Karpas-422 (cell line): Measurements from ENCODE around the genes CNRIP1, PLEK and SNRNP27.

DNA sequence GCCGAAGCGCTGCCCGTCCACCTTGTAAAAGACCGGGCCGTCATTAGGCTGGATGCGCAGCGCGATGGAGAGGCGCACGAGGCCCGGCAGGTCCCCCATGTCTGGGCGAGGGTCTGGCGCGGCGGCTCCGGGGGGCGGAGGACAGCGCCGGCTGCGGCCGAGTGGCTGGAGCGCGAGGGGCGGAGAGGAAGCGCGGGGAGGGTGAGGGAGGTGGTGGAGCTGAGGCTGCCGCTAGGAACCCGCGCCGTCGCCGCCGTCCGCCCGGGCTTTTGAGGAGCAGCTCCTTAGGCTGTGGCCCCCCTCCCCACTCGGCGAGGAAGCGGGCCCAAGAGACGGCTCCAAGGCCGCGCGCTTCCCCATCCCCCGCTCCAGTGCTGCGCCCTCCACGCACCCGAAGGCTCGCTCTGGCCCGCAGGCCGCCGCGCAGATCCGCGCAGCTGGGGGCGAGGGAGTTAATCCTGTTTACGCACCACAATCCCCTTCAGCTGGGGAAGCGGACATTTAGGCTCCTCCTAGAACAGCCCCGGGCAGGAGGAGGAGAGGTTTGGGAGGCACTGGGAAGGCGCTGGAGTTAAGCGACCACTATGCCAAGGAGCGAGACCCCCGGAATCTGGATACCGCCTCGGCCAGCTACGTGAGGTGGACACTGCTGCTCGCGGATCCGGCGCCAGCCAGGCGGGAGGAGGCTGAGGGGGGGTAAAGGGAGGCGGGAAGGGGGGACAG is at the start of gene CNRIP1:
TSS of gene CNRIP1 (minus strand) at position 648 of the 723 bp plus-strand sequence.
- PRO-cap = no peak
- RAMPAGE, long total RNA = no peak

GRCh38 chr2:68365062-68365694 is at the start of gene PLEK:
Gene PLEK, plus strand, starts transcription at chr2:68365282.
- PRO-cap = bidirectional peak, plus-strand start at chr2:68365286, minus-strand start at chr2:68365237
- RAMPAGE, long total RNA = start-site peak on the plus strand at chr2:68365181-68365286, 1,021 and 1,190 reads in 2 replicates

DNA sequence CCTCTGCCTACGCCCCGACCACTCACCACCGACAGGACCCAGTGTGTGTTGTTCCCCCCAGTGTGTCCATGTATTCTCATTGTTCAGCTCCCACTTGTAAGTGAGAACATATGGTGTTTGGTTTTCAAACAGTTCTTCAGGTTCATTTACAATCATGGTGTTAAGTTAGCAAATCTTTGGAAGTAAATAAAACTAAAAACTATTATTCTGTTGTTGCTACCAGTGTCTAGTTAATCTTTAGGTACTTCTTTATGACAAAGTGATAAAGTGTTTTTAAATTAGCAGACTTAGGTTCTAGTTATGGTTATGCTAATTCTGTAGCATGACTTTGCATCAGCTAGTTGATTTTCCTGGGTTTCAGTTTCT is 84.6 kb upstream of the PROKR1 start:
- PRO-cap = no peak
- RAMPAGE, long total RNA = no peak

DNA sequence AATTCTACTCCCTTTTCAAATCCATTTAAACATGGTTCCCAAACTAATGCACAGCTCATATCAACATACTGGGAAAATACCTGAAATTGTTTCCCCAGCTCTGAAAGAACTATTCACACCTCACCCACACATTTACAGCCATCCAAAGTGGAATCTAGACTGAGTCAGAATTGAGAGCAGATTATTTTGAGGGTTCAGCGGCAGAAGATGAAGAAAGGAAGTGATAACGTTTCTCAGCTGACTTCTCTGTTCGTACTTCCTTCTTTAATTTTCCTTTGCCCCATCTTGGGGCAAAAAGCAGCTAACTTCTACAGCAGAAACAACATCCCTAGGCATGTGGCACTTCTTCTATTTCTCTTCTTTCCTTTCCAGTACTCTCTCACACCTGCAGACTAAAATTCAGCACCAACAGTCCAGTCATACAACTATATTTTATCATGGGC is 35.7 kb downstream of the ARHGAP25 start:
- PRO-cap = no peak
- RAMPAGE, long total RNA = no peak

- PRO-cap = no peak
- RAMPAGE, long total RNA = no peak
Measured at GRCh38 chr2:68776656-68777151, 42.1 kb downstream of the ARHGAP25 start.

DNA sequence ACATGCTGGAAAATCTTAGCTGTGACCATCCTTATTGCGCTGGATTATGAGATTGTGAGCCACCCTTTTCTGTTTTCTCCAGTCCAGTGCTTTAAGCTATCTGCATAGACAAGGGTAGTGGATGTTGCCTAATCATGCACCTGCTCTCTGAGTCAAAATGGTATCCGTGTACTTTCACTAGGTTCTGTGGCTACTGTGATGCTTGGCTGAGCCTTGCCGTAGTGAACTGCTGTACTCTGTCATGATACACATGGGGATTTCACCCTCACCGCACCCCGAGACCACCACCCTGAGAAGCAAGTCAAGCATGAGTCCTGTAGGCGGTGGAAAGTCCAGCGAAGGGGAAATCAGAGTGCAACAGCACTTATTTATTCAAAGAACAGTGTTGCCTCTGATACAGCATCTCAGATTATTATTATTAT is 55.0 kb downstream of the ARHGAP25 start:
- PRO-cap = no peak
- RAMPAGE, long total RNA = no peak

GRCh38 chr2:68828913-68829977 is 42.0 kb downstream of the BMP10 start:
- PRO-cap = no peak
- RAMPAGE, long total RNA = no peak

GRCh38 chr2:68837102-68837533 is 34.1 kb downstream of the BMP10 start:
- PRO-cap = no peak
- RAMPAGE, long total RNA = no peak

GRCh38 chr2:69171345-69171943 is 158.5 kb downstream of the ANTXR1 start:
- PRO-cap = no peak
- RAMPAGE, long total RNA = no peak

DNA sequence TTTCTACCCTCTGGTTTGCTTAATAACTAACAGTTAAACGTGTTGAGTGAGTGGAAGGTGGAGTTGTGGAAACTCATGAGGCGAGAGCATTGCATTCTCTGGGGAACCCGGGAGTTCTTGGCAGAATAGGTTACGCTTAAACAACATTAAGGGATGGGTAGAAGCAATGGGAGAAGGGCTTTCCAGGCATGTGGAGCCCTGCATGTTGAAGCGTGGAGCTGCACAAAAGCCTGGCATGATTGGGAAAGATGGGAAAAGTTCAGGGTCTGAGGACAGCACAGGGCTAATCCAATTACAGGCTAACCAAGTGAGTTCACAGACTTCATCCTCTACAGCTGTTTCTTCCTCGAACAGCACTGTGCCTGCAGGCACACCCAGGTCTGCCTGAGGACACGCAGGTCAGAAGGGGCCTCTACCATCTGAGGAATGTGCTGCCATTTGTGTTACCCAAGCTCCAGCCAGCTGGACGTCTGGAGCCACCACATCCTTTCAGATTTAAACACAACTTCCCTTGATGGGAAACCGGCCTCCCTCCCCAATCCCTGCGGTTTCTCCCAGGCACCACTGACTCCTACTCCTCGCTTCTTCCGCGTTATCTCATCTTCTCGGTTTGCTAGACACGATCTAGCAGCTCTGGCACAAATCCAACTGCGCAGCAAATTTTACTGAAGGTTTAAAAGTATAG is 164.2 kb downstream of the ANTXR1 start:
- PRO-cap = no peak
- RAMPAGE, long total RNA = no peak

- PRO-cap = no peak
- RAMPAGE, long total RNA = no peak
Measured at GRCh38 chr2:69190722-69191462, 177.9 kb downstream of the ANTXR1 start.

GRCh38 chr2:69465386-69465955 is 28.2 kb upstream of the NFU1 start:
- PRO-cap = no peak
- RAMPAGE, long total RNA = no peak

DNA sequence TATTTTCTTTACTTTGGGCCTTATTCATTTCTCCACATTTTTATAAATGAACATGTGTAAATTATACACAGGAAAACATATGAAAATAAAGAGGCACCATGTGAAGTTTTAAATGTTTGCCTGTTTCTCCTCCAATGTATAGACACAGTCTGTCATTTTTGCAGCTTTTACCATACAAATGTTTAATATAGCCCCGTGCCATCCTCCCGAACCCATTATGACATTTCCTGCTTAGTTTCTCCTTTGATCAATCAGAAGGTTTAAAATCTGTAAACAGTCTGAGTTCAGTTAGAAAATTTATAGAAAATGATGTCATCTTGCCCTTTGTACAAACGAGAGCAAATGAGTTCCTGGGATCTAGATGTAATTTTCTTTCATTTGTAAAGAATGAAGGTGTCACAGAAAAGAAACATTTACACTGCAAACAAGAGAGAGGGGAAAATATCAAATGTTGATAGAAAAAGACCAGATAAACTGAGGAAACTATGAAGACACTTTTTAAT is 62.7 kb upstream of the NFU1 start:
- PRO-cap = no peak
- RAMPAGE, long total RNA = no peak

GRCh38 chr2:69604622-69605465 is 38.7 kb downstream of the AAK1 start:
- PRO-cap = no peak
- RAMPAGE, long total RNA = no peak

- PRO-cap = no peak
- RAMPAGE, long total RNA = no peak
Measured at GRCh38 chr2:69641561-69642031, 1.9 kb downstream of the AAK1 start.

- PRO-cap = no peak
- RAMPAGE, long total RNA = no peak
Measured at GRCh38 chr2:69644972-69645651, 1.6 kb upstream of the AAK1 start.

DNA sequence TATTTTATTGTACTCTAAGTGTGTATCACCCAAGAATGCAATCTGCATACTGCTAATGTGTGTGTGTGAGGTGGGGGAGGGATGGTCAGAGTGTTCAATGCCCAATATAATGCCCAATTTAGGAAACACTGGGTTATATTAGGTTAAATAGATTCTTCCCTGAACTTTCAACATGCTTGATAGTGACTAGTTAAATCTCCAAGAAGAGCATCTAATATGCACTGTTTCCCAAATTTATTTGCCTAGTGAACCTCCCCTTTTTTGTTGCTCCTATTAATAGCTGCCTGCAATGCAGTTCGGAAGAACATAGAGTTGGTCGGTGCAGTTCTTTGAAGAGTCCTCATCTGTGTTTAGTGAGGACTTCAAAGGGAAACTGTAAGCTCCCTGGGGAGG is 49.0 kb upstream of the ANXA4 start:
- PRO-cap = unidirectional peak, plus-strand start at position 302 of the sequence
- RAMPAGE, long total RNA = no peak

DNA sequence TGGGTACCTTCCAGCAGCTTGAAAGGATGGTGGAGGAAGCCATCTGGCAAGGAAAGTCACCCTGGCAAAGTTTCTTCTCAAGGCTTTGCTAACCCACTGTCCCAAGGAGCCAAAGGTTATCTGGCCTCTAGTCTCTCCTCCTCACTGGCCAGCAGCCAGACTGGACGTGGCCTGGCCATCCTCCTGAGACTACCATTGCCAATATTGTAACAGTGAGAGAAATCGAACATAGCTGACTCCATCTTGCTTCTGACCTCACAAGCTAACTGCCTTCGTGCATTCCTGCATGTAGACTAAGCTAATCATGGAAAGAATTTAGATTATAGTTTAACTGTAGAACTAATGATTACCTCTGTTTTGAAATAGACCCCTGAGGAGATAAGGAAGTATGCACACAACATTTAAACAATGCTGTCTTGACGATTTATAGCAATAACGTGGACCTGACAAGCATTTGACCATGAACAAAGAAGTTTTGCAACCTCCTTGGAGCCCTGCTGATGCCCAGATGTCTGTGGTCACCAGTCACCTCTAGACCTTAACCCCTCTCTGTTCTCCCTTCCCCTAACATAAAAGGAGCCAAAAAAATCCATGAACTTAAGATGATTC is 7.8 kb upstream of the ANXA4 start:
- PRO-cap = no peak
- RAMPAGE, long total RNA = no peak

DNA sequence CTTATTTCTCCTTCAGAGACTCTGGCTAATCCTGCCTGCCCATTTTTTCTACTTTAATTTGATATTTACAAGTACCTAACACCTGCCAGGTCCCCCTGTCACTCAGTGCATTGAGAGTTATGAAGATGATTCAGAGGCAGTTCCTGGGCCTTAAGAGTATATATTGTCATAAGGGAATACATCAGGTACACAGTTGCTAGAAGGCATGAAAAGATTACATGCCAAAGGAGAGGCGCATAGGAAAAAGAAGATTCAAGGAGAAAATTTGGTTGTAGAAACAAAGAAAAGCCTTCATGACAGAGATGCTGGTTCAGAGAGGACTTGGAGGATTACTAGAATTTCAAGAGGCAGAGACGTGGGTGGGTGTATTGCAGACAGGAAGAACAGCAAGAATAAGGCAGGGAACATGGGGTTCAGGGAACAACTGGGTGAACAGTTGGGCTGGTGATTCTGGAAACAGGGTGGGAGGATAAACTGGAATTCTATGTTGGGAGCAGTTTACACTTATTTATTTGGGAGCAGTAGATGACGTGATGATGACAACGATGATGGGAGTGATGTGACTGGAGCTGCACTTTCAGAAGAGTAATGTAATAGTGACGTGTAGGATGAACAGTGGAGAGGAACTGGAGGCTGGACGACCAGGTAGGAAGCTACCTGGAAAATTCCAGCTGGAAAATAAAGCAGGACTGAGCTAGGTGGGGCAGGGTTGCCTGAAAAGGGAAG is 18.5 kb upstream of the GMCL1 start:
- PRO-cap = no peak
- RAMPAGE, long total RNA = no peak

- PRO-cap = bidirectional peak, plus-strand start at chr2:69893962, minus-strand start at chr2:69893899; unidirectional peak, minus-strand start at chr2:69894046
- RAMPAGE, long total RNA = start-site peak on the plus strand at chr2:69893961-69893995, 393 and 978 reads in 2 replicates
Measured at GRCh38 chr2:69893673-69894957, at the start of gene SNRNP27. Gene SNRNP27, plus strand, starts transcription at chr2:69893956.